Cytotoxic T cell (primary cell): ENCODE measurements around the gene VPS8.

- PRO-cap, 2 experiments = no peak in any of the 2 experiments
These were observed 8.3 kb upstream of the KLHL24 start for GRCh38 chr3:183627105-183627582.

GRCh38 chr3:183980289-183980938 lies 37.3 kb downstream of the ABCC5 start:
- PRO-cap, 2 experiments = no peak in any of the 2 experiments

DNA sequence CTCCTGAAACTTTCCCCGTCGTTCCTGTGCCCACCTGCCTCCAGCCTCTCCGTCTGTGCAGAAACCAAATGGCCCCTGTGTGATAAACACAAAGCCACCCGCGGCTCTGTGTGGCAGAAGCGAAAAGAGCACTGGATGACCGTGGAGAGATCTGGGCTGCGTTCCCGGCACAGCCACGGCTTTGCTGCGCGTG lies 684 bp downstream of the ABCC5 start:
- PRO-cap, 2 experiments = no peak in any of the 2 experiments

DNA sequence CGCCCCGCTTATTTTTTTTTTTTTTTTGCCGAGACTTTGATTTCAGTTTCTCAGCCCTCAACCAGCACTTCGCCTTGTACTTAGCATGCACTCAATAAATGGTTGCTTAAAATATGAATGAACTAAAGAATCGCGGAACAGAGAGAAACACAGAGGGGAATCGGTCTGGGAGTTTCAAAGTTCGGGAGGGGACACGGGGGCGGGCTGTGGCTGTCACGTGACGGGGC lies 245 bp upstream of the EIF4G1 start:
- PRO-cap, 2 experiments = no peak in any of the 2 experiments

DNA sequence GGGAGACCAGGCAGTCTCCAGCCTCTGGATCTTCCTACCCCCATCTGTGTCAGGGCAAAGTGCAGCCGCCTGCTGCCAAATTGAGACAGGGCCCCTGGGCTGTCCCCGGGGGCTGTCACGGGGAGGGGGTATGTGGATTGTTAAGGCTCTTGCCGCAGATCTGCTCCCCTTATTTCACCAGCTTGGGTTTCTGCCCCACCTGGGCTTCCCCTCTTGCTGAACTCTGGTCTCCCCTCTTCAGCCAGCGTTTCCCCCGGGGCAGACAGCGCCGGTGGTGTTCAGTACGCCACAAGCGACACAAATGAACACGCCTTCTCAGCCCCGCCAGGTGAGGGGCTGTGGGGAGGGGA lies 1.5 kb downstream of the EIF4G1 start:
- PRO-cap, 2 experiments = peak in 1 of 2 experiments; most common plus-strand start position 111 of the sequence (in 1)

DNA sequence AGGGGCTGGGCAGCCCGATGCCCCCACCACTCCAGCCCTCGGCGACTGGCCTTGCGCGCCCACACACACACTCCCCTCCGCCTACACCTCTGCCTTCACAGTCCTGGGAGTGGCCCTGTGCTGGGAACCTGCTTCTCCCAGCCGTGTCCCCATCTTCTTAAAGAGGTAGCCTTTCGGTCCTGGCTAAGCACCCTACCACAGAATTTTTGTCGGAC lies 1.1 kb upstream of the FAM131A start:
- PRO-cap, 2 experiments = no peak in any of the 2 experiments

GRCh38 chr3:184346369-184347124 lies 9.1 kb downstream of the FAM131A start:
- PRO-cap, 2 experiments = no peak in any of the 2 experiments

GRCh38 chr3:184364737-184365678 lies 3.5 kb downstream of the POLR2H start:
- PRO-cap, 2 experiments = no peak in any of the 2 experiments

DNA sequence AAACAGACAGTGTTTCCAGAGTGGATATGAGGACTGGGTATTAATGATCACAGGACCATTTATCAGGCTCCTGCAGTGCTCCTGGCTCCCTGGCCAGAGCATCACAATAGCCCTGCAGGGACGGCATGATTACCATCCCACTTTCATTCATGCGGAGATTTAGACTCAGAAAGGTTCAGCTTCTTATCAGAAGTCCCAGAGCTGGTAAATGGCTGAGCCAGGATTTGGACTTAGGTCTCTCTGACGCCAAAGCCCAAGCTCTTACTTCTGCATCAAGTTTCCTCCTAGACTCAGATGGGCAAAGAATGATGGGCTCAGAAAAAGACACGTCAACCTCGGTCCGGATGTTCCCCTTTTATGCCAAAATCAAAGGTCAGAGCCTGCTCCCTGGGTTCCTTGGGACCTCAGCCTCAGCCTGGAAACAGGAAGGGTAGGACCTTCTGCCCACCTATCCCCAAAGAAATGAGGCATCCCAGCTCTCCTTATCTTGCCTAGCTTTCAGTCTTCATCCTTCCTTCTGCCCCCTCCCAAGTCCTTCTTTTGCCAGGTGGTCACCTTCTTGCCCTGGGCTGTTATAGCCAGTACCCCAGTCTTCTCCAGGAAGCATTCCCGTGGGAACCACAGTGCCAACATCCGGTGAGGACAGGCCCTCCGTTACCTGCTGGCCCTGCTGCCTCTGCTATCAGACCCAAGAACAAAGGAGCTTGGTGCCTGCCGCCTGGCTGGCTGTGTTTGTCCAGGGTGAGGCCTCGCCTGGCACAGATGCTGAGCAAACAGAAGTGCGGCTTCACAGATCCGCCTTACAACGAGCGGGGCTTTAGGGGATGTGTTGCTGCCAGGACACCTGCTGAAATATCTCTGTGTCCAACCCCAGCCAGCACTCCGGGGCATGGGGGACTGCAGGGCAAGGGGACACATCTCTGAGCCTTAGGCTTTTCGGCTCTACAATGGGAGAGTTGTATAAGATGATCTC lies 2.5 kb upstream of the EPHB3 start:
- PRO-cap, 2 experiments = no peak in any of the 2 experiments

DNA sequence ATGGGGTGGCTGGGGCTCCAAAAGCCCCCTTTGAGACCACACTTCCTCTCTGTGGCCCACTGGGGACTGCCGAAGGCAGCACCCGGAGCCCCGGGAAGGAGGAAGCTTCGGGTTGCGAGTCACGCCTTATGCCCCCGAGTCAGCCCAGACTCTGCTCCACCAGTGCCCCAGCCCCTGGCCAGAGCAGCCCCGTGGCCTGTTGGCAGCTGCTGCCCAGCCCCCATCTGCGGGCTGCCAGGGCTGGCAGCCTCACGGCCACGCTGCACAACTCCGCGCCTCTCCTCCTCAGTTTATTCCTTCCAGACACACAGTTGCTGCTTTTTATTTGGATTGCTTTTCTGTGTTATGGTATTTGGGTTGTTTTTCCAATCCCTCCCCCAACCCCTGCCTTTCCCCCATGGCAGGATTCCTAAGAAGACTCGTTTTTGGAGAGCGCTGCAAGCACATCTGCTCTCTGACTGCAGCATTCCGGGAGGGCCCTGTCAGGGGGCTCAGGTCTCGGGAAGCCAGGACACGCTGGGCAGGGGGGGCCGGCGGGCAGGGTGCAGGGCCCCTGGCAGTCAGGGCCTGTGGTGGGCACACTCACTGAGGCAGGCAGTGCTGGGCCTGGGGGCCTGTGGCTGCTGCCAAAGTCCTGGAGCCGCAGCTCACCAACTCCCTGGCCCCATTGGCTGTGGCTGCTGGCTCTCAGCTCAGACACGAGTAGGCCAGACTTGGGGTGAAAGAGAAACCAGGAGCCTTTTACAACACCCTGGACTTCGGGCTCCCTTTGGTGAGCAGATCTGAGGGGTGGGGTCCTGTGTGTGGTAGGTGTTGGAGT lies 20.2 kb downstream of the MAGEF1 start:
- PRO-cap, 2 experiments = no peak in any of the 2 experiments

GRCh38 chr3:184761455-184762119 lies 49.7 kb upstream of the MAGEF1 start:
- PRO-cap, 2 experiments = no peak in any of the 2 experiments

DNA sequence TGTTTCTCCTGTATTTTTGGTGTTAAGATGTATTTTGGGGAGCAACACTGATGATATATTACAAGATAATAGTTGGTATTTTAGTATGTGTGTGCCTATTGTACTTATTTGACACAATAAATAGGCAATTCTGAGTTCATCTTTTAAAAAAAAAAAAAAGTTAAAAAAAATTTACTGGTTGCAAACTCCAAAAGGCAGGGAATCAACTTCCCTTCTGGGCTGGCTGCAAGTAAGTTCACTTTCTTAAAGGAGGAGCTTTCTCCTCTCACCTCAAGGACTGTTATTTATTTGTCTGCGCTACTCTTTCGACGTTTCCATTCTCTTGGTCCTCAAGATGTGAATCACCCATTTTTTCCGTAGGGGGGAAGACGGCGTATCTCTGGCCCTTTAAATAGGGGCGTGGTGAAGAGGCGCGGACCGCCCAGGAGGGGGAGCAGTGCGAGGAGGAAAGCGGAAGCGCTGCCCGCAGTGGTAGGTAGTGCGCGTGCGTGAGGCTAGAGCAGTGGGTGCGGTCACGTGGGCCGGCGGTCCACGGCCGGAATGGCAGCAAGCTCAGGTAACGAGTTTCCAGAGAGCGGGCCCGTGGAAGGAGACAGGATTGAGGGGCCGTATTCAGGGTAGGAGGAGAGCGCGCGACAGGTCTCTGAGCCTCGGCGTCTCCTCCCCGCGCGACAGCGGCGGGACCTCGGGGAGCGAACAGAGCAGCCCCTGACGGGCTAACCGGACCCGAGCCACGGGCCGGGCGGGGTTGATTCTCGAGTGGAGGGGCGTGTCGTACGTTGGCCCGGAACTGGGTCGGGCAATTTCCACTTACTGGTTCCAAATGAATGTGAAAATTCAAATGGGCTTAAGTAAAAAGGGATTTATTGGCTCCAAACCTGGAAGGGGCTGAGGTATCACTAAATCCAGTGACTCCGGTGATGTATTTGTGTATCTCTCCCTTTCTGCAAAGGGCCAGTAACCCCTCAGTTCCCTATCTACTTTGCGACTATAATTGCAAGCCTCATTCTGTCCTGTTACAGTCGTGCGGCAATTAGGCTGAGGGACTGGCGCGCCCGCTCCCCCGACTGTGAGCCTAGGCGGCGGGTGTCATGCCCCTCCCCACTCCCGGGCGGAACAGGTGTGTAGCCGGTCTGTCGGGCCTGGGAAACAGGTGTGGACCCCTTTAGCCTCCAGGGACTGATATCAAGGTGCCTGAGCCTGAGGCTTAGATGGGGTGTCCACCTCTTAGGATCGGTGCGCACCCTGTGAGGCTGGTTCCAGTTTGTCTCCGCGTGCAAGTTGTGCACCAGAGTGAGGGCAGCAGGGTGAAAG lies at the start of gene VPS8:
Gene VPS8 (plus strand): TSS at position 497 of the 1,314 bp plus-strand sequence.
- PRO-cap, 2 experiments = peak in 2 of 2 experiments; most common plus-strand start position 527 of the sequence (in 1); most common minus-strand start position 698 of the sequence (in 1)

DNA sequence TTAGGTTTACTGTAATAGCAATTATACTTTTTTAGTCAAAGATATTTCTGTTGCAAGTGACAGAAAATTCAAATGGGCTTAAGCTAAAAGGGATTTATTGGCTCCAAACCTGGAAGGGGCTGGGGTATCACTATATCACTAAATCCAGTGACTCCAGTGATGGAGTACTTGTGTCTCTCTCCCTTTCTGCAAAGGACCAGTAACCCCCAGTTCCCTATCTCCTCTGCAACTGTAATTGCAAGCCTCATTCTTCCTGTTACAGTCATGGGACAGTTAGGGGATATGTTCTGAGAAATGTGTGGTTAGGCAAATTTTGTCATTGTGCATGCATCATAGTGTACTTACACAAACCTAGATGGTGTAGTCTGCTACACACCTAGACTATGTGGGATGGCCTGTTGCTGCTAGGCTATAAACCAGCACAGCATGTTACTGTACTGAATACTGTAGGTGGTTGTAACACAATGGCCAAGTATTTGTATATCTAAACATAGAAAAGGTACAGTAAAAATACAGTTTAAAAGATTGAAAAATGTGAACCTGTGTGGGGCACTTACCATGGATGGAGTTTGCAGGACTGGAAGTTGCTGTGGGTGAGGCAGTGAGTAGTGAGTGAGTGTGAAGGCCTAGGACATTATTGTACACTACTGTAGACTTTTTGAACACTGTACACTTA lies 2.3 kb downstream of the VPS8 start:
- PRO-cap, 2 experiments = no peak in any of the 2 experiments

DNA sequence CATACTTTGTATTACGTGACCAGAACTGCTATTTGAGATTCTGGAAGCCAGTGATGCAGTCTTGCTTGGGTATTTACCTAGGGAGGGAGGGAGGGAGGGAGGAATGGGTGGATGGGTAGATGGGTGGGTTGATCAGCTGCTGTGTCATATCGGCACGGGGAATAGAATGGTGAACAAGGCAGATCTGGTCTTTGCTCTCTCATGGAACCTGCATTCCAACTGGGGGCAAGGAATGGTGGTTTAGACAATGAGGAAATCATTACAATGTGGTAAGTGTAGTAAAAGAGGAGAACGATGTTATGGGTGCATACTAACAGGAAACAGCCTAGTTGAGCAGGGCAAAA lies 5.2 kb downstream of the VPS8 start:
- PRO-cap, 2 experiments = no peak in any of the 2 experiments

DNA sequence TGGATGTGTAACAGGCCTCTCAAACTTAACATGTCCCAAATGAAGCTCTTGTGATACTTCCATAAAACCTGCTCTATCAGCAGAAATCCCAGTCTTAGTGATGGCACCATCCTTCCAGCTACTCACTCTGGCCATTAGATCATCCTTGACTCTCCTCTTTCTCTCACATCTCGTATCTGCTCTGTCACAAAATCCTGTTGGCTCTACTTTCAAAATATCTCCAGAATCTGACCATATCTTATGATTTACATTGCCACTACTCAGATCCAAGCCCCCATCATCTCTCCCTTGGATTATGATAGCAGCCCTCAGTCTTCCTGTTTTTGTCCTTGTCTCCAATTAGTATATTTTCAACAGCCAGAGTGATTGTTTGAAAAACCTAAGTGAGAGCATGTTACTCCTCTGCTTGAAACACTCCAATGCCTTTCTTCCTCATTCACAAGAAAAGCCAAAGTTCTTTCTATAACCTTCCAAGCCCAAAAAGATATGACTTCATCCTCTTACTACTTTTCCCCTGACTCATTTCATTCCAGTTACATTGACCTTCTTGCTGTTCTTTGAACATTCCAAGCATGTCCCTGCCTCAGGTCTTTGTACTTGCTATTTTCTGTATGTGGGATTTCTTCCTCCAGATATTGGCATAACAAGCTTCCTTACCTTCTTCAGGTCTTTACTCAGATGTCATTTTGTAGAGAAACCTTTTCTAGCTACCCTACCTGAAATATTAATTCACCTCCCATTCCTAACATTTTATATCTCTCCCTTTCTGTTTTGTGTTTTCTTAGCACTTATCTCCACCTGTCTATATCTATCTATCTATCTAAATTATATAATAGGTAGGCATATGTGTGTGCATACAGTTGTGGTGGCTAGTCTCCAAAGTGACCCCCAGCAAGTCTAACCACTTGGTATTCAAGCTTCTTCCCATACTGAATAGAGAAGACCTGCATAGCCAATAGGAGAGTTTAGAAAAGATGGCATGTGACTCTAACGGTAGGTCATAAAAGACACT lies 28.3 kb downstream of the EHHADH start:
- PRO-cap, 2 experiments = no peak in any of the 2 experiments

GRCh38 chr3:185335526-185336291 lies 27.2 kb upstream of the MAP3K13 start:
- PRO-cap, 2 experiments = no peak in any of the 2 experiments

- PRO-cap, 2 experiments = no peak in any of the 2 experiments
These were observed 54.6 kb downstream of the MAP3K13 start for GRCh38 chr3:185417417-185417982.

DNA sequence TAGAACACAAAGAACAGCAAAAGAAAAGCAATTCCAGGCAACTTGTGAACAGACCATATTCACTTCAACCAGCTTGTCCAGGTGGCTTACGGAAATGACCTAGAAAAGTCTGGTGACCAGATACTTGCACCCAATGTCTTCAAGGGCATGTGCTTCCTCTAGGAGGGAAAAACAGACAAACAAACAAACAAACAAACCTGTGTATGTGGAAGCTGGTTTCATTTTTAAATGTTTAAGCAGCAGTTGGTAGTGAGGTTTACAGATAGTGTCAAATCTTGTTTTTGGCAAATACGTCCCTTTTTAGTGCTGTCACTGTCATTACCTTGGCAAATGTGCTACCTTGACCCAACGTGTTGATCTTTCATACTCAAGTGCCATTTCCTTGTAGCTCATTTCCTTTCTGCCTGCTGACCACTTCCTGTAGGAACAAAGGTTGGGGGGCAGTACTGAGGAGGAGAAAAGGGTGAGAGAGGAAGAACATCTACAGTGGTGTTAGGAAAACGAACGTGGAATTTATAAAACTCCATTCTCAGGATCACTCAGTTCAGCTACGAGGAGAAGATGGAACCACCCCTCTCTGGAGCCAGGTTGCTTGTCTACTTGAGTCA lies 15.7 kb downstream of the TMEM41A start:
- PRO-cap, 2 experiments = no peak in any of the 2 experiments

- PRO-cap, 2 experiments = no peak in any of the 2 experiments
These were observed 6.0 kb upstream of the LIPH start for GRCh38 chr3:185558288-185558900.

DNA sequence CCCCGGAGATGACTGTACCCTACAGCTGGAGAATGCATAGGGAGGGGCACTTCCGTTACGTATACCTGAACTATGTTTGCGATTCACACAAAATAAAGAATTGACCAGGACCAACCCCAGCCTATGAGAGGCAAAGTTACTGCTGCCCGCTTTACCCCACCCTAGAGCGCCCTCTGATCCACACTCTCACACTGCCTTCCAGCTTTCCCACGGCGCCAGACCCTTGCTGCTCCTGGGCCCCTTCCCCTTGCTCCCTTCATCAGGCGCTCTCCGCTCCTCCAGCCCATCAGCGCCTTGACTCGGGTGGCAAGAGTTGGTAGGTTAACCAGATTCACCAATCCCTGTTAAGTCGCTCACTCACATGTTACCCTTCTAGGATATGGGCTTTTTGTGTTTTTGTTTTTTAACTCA lies 96.8 kb downstream of the IGF2BP2 start:
- PRO-cap, 2 experiments = no peak in any of the 2 experiments